WTC11 (cell line): ENCODE data around the gene VCX3B.

GRCh38 chrX:6778748-6779278 is 243.9 kb upstream of the VCX3A start:
- PRO-cap = unidirectional peak, plus-strand start at chrX:6778916

DNA sequence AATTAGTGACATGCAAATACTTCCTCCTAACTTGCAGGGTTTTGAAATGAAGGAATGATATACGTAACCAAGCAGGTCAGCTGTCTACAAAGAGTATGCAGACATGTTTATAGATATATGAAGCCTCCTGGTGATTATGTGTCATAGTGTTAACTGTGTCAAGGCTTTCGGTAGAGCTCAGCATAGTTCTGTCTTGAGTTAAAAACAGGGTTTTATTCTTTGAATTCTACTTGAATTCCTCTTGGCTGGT is 729 bp upstream of the STS start:
- PRO-cap = no peak

DNA sequence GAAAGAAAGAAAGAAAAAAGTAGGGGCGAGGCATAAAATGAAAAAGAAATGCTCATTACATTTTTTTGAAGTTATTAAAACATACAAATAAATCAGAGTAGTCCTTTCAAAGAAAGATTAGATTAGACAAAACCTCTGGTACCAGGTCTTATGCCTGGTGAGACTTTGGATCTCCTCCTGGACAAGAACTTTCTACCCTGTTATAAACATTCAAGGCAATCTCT is 11.7 kb upstream of the VCX start:
- PRO-cap = no peak

- PRO-cap = no peak
Observed at GRCh38 chrX:7892154-7892367, 35.2 kb downstream of the PNPLA4 start.

- PRO-cap = no peak
Observed at GRCh38 chrX:8464535-8465028, at the start of gene VCX3B. Gene VCX3B (plus strand): TSS chrX:8464830.

- PRO-cap = no peak
Observed at GRCh38 chrX:9278618-9279539, 186.0 kb upstream of the TBL1X start.

- PRO-cap = bidirectional peak, plus-strand start at chrX:9785696, minus-strand start at chrX:9785633; unidirectional peak, minus-strand start at chrX:9786040
Observed at GRCh38 chrX:9785174-9786181, 751 bp upstream of the SHROOM2 start.

DNA sequence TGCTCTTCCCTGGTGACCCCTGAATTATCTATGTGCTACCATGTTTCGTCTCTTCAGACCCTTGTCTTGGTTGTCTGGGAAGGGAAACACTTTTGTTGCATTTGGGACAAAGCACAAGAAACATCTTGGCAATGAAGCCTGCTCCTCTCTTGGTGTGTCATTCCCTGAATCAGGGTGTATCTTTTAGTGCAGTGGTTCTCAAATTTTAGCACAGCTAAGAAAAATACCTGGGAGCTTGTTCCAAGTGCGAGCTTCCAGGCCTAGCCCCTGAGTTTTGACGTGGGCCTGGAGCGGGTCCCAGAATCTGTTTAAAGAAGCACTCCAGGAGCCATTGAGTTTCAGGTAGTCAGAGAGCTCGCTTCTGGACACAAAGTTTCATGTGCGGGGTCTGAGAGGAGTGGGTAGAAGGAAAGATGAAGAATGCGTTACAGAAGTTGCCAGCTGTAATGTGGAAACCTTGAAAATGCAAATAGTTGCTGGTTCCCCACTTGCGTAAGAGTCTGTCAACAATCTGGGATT is 77.7 kb upstream of the CLCN4 start:
- PRO-cap = no peak

DNA sequence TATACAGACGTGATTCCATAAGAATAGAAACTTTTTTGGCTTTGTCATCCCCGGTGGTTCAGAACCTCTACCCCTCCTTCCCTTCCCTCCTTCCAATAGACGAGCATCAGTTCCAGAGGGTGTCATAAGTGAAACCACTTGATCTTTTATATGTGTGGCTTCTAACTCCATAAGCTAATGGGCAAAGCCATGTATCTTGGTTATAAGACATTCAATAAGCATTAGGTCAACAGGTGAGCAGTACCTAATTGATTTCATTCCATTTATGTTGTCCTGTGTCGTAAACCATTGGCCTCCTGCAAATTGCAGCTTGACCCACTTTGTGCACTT is 58.0 kb upstream of the CLCN4 start:
- PRO-cap = no peak

- PRO-cap = no peak
Observed at GRCh38 chrX:10111380-10112215, 45.2 kb upstream of the CLCN4 start.

DNA sequence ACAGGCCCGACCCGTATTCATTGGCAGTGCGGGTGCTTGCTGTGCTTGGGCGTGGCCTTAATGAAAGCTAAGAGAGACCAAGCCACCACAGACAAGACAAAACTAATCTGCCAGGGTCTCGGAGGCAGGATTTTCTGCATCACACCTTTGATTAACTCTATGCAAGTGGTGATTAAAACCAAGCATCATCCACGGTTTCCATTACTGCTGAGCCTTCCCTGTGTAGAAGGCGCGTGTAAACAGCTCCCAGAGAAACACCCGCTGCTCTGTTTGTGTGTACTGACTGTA is 40.6 kb downstream of the CLCN4 start:
- PRO-cap = no peak

DNA sequence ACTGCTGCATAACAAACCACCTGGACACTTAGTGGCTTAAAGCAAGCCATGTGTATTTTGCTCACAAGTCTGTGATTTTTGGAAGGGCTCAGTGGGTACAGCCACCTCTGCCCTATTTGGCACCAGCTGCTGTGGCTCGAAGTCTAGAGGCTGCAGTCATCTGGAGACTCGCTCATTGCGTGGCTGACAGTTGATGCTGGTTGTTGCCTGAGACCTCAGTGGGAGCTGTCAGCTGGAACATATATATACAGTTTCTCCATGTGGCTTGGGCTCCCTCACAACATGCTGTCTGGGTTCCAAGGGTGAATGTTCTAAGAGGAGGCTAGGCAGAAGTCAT is 60.8 kb upstream of the MID1 start:
- PRO-cap = no peak

DNA sequence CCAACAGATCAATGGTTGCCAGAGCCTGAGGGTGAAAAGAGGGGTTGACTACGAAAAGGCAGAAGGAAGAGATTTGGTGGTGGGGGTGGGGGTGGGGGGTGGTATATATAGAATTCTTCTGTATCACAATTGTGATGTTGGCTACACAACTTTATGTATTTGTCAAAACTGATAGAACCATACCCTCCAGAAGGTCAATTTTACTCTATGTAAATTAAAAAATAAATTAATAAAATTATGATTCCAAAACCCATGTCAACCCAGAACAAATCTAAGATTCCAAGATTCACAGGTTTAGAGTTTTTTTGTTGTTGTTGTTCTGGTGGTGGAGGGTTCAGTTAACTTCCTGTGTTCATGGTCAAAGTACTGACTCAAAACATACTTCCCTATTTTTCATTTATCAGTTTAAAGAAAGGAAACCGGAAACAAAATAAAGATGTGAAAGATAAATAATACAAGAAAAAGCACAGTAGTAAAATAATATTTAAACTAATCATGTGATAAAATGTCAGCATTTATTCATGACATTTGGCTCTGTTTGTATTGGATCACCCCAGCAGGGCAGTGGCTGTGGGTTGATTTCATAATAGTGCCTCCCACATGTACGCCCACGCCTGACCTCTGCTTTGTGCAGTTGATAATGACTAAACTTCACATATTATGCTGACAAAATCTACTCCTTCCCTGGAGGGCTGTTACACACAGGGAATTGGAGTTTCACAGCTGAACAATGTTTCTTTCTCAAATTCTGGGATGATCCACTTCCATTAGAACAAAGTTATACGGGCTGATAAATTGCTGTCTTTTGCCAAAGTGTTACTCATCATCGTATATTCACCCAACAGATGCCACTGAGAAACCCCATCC is 48.0 kb downstream of the AMELX start:
- PRO-cap = no peak

DNA sequence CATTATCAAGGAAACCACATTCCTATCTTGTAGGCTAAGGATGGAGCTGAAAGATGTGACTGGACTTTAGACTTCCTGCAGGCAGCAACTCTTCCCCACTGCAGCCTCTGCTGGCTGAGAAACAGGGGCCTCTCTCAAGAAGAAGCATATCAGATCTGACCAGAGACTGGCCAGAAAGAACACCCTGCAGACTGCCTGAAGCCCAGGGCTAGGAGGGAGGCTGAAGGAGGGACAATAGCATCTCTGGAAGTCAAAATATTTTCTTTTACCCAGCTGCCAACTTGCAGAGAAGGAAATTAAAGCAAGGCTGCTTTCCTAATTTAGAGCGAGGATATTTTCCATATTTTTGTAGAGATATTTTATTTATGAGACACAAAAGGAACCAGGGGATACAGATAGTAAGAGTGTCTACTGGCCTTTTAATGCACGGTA is 168.5 kb downstream of the AMELX start:
- PRO-cap = no peak

GRCh38 chrX:11757403-11757959 is 556 bp upstream of the MSL3 start:
- PRO-cap = bidirectional peak, plus-strand start at chrX:11757794, minus-strand start at chrX:11757687

DNA sequence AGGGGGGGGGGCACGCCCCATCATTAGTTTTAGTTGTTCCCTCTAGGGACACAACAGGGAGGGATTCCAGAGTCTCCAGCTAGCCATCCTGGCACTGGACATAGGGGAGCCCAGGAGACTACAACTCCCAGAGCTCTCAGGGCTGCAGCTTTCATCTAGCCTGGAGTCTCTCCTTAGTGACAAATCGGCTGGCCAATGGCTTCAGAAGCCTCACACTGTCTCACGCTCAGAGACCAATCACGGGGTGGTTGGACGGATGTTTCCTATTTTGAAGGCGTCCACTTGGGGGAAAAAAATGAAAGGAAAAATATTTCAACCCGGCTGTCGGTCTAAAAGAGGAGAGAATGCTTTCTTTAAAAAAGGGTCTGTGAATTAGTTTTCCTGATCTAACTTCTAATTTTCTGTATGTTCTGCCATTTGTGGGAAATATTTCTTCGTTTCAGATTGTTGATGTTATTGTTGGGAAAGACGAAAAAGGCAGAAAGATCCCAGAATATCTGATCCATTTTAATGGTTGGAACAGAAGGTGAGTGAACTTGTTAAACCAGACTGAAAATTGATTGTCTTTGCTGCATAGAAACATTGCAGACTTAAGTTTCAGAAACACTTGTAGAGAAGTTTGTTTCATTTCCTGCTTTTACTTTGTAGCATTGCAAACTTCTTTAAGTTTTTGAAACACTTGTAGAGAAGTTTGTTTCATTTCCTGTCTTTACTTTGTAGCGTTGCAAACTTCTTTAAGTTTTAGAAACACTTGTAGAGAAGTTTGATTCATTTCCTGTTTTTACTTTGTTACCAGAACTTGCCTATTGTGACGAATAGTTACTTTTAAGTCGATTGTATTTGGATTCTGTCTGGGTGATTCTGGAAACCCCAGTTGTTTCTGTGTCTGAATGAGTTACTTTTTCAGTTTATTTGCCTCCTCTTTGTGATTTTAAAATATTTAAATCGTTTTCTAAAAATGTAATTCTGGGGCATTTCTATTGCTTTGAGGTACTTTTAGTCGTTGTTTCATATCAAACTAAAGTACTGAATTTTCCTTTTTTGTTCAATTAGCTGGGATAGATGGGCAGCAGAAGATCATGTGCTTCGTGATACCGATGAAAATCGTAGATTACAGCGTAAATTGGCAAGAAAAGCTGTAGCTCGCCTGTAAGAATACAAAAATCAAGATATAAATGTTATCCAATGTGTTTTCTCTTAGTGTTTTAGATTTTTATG is 1.7 kb downstream of the MSL3 start:
- PRO-cap = no peak

GRCh38 chrX:12138534-12139058 is 323 bp downstream of the FRMPD4 start:
- PRO-cap = no peak

DNA sequence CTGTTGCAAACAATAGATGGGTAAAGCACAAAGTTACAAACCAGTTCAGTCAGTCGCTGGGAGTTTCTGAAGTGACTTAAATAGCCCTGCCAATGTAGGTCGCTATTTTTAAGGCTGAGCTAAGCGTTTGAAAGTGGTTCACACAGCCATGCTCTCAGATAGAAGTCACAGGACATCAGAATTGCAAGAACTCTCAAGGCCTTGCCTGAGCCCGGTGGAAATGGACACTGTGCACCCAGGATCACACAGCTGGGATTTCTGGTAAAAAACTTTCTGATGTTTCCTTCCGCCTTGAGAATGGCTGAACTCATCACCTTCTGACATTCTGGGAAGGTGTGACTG is 296.4 kb upstream of the PRPS2 start:
- PRO-cap = no peak

DNA sequence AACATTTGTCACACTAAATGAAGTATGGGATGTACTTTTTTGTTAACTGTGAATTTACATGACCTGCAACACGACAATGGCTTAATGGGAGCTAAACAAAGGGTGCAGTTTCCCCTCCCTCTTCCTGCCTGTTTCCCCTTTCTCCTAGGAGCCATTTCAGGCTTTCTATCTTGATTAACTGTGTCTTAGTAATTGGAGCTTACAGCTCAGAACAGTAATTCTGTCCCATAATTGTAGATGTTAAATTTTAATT is 220.0 kb upstream of the PRPS2 start:
- PRO-cap = unidirectional peak, plus-strand start at position 68 of the sequence

DNA sequence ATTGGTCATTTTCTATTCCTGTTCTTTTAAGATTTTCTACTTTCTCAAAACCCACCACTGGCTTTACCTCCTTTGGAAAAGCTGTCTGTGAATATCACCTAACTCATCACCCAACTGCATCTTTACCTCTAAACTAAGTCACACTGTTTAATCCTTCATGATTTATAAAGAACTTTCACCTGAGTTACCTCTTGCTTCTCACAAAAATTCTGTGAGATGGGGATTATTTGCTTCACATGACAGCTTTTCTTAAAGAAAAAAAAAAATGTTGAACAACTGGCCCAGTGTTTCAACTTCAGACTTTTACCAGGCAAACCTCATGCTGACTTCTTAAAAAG is 71.6 kb upstream of the PRPS2 start:
- PRO-cap = no peak